Natural killer cell (primary cell): ENCODE data around the gene RPL35.

- PRO-cap, result no peak
These were observed 78.0 kb downstream of the GPR21 start for GRCh38 chr9:123111074-123112272.

- PRO-cap, result no peak
These were observed 102.7 kb downstream of the GPR21 start for GRCh38 chr9:123136043-123136748.

DNA sequence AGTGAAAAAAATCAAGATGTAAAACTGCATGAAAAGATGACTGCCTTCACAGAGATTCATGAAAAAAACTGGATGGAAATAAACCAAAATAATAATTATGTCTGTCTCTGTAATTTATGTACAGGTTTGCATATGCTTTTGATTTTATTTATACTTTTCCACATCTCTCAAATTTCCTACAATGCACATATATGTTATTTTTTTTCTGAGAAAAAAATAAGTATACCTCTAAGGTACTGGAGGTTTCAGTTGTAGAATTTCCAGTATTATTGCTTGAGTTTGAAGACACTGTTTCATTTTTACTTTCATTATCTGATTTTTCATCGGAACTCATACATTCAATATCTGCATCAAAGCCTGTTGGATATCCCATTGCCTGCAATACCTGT is 105.8 kb downstream of the GPR21 start:
- PRO-cap, result no peak

DNA sequence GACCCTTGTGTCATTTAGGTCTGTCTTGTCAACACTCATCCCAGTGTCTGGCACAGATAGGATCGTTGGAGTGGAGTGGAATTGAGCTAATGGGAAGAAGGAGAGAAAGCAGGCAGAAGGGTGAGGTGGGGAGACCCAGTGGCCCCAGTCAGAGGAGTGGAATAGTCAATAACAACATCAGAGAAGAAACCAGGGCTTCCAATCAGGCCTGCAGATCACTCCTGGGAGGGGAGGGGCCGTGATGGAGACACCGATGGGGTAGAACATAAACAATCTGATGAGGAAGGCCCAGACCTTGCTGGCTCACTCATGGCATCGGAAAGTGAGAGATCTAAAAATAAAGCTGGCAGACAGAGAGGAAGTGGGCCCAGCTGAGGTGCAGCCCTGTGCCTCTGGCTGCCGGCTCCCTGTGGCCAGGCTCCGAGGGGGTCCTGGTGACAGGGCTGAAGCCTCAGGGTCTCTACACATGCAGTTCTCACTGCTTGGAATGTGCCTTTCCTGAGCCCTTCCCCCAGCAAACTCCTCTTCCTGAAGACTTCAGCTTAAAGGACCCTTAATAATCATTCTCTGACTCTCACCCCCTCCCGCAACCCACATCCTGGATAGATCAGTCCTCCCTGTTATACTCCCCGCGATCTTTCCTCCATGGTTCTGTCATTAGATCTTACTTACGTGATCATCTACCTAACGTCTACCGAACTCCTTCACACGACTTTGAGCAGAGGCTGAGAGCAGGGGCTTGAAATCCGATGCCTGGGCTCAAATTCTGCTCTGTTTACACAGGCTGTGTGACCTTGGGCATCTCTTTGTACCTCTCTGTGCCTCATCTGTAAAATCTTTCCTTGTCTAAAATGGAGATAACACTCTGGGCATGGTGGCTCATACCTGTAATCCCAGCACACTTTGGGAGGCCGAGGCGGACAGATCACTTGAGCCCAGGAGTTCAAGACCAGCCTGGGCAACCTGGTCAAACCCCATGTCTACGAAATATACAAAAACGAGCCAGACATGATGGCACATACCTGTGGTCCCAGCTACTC is 33.1 kb upstream of the CRB2 start:
- PRO-cap, result bidirectional peak, plus-strand start at position 349 of the sequence, minus-strand start at position 324 of the sequence; bidirectional peak, plus-strand start at position 707 of the sequence, minus-strand start at position 653 of the sequence

- PRO-cap, result no peak
These were observed 18.0 kb upstream of the CRB2 start for GRCh38 chr9:123337867-123338555.

GRCh38 chr9:123375659-123376390 is 19.8 kb downstream of the CRB2 start:
- PRO-cap, result no peak

GRCh38 chr9:123881820-123882785 is 47.8 kb downstream of the DENND1A start:
- PRO-cap, result no peak

- PRO-cap, result no peak
These were observed 114.1 kb downstream of the LHX2 start for GRCh38 chr9:124125647-124126144.

- PRO-cap, result bidirectional peak, plus-strand start at chr9:124216985, minus-strand start at chr9:124216814
These were observed 41.2 kb upstream of the NEK6 start for GRCh38 chr9:124216506-124217061.

DNA sequence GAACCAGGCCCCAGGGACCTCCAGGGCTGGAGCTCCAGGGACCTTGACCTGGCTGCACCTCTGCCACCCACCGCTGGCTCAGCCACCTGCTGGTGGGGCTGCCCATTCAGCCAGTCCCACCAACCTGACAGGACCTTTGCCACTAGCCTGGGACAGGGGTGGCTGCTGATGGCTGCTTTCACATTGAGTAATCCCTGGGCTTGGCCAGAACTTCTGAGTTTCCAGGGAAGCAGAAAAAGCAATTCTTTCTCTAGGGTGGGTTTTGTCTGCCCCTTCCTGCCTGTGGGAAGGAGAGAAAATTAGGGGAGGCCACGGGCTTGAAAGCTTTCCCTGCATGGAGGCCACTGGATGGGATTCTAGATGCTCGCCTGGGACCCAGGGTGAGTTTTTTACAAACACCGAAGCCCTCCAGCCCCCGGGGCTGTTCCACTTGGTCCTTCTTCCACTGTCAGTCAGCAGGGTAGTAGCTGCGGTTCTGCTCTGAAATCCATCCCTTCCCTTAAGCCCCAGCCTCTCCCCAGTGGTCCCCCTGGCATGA is 34.5 kb downstream of the NEK6 start:
- PRO-cap, result no peak

GRCh38 chr9:124411494-124411981 is 3.7 kb downstream of the PSMB7 start:
- PRO-cap, result no peak

DNA sequence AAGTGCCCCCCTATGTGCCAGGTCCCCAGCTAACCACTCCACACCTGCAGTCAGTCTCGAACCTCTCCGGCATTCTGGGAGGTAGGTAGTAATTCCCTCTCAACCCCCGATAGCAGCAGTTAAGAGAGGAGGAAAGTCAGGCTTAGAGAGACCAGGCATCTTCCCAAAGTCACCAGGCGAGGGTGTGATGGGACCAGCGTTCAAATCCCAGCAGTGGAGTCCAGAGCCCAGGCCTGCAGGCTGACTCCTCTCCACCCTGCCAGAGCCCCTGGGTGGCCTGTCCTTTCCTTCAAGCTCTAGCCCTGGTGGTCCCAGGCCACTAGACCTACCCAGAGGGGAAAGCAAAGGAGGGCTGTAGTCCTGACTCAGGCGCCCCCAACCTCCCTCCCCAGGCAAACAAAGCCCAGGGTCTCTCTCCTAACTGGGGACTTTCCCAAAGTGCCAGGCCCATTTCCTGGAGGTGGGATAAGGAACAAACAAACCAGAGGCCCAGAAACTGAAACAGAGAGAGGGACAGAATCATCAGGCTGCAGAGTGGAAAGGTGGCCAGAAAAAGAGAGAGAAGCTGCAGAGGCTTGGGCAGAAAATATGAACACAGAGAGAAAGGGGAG is 4.3 kb upstream of the NR5A1 start:
- PRO-cap, result no peak

DNA sequence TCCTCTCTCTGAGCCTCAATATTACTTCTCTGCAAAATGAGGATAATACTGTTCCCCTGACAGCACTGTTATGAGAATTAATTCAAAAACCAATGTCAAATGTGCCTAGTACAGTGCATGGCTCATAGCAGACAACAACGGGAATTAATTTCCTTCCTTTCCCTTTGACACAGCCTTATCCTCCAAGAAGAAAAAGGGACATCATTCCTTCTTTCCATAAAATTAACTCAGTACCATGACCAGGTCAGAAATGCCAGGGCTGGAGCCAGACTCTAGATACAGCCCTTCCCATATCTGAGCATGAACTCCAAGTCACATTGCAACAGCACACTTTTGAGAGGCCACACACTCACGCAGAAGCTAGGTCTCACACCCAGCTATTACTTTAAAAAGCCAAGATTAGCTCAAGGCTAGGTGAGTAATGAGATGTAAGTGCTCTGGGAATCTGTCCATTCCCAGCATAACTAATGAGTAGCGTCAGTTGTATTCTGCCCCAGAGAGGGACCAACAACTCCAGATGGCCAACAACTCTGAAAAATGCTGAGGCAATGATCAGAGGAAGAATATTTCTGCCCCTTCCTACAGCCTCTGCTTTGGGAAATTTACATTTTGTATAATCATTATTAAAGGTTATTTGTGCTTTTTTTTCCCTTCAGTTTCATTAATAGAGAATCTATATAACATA is 118.6 kb downstream of the NR6A1 start:
- PRO-cap, result no peak

DNA sequence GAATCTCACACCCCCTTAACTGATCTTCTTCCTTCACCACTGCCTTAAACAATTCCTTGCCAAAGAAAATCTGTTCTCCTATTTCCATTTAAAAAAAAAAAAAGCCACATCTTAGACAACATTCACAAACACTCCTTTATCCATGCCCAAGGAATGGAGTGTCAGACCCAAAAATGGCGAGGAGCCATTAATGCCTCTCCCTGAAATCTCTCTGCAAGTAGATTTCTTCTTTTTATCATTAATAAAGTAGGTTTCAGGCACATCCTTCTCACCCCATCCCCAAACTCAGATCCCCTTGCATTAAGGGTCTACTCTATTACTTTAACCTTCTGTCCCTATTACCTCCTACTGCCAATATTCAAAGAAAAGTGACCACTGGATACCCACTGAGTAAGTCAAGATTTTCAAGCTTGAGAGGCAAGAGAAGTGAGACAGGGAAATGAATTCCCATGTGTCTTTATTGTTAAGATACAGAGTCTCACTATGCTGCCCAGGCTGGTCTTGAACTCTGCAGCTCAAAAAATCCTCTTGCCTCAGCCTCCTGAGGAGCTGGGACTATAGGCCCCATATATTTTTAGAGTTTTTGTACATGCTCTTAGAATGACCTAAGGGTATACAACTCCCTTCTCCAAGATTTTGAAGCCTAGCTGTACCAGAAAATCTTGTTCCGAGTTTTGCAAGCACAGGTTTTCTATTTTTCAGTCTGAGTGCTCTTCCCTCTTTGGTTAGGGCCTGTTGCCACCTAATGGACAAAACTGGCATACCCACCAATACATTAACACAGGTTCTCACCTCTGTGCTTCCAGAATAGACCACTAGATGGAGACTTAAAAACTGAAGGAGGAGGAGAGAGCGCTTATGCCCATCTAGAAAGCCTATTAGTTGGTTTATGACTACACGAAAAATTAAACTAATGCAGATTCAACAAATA is 59.5 kb downstream of the NR6A1 start:
- PRO-cap, result no peak

- PRO-cap, result no peak
These were observed 428 bp upstream of the NR6A1 start for GRCh38 chr9:124771499-124771978.

- PRO-cap, result bidirectional peak, plus-strand start at chr9:124861686, minus-strand start at chr9:124861427; bidirectional peak, plus-strand start at chr9:124862130, minus-strand start at chr9:124861957
These were observed at the start of gene RPL35 for GRCh38 chr9:124861063-124862241. TSS of gene RPL35 (minus strand) at chr9:124861957.

- PRO-cap, result no peak
These were observed 207.0 kb downstream of the GAPVD1 start for GRCh38 chr9:125468489-125469185.

- PRO-cap, result no peak
These were observed 174.3 kb downstream of the MAPKAP1 start for GRCh38 chr9:125532497-125533243.

- PRO-cap, result no peak
These were observed 172.2 kb downstream of the MAPKAP1 start for GRCh38 chr9:125534832-125535112.

GRCh38 chr9:125537902-125538492 is 169.0 kb downstream of the MAPKAP1 start:
- PRO-cap, result no peak